ENCODE results near the gene JPH3.

GRCh38 chr16:86194455-86194799 is 295.5 kb downstream of the IRF8 start:
- PRO-cap = unidirectional peak, plus-strand start at chr16:86194579
- RAMPAGE, long total RNA, 5 experiments = no peak in any of the 5 experiments
- RRBS = no CpG with 5 or more reads among the region's 6 CpGs

GRCh38 chr16:86196479-86197073 is 297.6 kb downstream of the IRF8 start:
- PRO-cap = no peak
- RAMPAGE, long total RNA, 5 experiments = no peak in any of the 5 experiments
- RRBS = no CpG with 5 or more reads among the region's 17 CpGs

- PRO-cap = bidirectional peak, plus-strand start at chr16:86200034, minus-strand start at chr16:86199992; bidirectional peak, plus-strand start at chr16:86200223, minus-strand start at chr16:86200097
- RAMPAGE, long total RNA, 5 experiments = no peak in any of the 5 experiments
- RRBS = no CpG with 5 or more reads among the region's 32 CpGs
Measured at GRCh38 chr16:86199676-86200639, 301.0 kb downstream of the IRF8 start.

GRCh38 chr16:86219552-86220026 is 290.7 kb upstream of the FOXF1 start:
- PRO-cap = bidirectional peak, plus-strand start at chr16:86219774, minus-strand start at chr16:86219833
- RAMPAGE, long total RNA, 5 experiments = no peak in any of the 5 experiments
- RRBS = no CpG with 5 or more reads among the region's 16 CpGs

- PRO-cap = unidirectional peak, minus-strand start at chr16:86397010; unidirectional peak, minus-strand start at chr16:86397137
- RAMPAGE, long total RNA, 5 experiments = no peak in any of the 5 experiments
- RRBS = no CpG with 5 or more reads among the region's 12 CpGs
Measured at GRCh38 chr16:86396839-86397431, 113.4 kb upstream of the FOXF1 start.

DNA sequence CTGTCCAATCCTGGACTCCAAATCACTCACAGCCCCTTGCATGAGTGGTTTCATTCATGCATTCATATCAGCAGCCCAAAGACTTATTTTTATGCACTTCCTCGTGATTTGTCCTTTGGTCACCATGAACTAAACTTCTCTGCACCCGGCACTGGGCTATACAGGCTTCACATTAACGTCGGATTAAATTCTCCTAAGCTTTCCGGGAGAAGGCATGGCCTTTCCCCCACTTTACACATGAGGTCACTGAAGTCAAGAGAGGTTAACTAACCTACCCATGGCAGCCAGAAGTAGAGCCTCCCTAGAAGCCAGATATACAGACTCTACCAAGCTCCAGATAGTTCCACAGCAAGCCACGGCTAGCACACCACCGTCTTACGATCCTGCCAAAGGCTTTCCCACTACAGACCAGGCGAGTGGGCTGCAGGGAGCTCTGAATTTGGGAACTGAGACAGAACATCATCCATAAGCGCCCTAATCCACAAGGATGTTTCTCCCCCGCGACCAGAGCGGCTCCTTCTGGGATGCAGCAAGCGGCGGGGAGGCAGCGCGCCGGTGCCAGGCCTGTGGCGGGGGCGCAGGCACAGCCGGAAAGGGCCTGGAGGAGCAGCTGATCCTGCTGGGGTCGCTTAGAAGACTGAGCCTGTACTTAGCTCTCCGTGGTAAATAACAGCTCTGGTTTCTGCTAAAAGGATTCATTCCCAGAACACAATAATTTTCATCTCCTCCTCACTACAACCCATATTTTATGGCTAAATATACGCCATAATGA is 16.4 kb upstream of the FOXF1 start:
- PRO-cap = unidirectional peak, plus-strand start at position 340 of the sequence; bidirectional peak, plus-strand start at position 517 of the sequence, minus-strand start at position 489 of the sequence
- RAMPAGE, long total RNA, 5 experiments = no peak in any of the 5 experiments
- RRBS = 34% methylated on average over 4 of the region's 24 CpGs

DNA sequence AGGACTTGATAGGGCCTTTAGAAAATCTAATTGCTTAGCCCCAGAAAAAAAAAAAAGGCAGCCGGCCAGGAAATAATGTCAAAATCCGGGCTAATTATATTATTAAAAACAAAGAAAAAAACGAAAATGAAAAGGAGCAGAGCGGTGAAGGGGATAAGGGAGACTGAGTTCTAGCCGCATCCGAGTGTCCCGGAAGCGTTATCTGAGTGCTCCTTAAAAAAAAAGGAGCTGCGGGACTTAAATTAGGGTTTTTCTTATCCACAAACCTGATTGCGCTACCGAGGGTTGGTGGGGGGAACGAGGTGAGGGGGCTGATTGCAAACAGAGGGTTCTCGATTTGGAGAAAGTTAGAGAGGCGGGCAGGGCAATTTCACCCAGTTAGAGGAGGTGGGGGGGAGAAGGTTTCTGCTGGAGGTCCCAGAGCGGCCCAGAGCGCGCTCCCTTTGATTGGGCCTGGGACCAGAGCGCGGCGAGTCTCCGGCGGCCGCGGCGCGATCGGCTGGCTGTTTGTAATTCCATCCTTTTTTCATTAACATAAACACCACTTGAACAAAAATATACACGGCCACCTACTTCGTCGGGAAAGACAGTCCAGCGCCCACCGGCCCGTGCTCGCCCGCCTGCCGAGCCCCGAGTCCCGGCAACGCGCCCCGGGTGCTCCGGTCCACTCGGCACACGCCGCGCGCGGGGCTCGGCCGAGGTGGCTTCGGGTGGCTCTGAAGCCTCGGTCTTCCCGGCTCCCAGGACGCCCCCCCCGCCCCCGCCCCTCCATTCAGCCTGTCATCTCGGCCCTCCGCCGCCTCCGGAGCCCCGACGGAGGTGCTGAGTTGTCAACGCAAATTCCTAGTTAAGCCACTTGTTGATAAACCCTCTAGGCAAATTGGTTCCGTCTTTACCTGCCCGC is 13.4 kb upstream of the FOXF1 start:
- PRO-cap = bidirectional peak, plus-strand start at position 156 of the sequence, minus-strand start outside the sequence; bidirectional peak, plus-strand start at position 446 of the sequence, minus-strand start at position 509 of the sequence
- RAMPAGE, long total RNA, 5 experiments = no peak in any of the 5 experiments
- RRBS = 13% methylated on average over 45 of the region's 65 CpGs

DNA sequence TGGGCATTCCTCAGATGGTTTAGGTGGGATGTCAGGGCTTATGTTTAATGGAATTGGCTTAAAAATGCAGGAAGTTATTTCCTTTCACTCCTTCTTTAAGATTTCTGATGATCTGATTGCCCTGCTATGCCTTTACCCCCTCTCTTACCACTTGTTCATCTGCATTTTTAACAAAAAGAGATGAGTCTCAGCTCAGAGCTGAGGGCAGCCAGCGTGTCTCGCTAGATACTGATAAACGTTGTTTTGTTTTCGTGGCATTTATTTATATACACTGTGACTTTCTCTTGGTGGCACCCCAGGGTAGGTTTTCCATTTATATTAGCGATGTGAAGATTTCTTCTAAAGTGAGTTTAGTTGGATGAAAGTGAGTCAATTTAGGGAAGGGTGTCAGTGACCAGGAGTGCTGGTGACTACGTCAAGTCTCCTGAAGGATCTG is 30.9 kb downstream of the FOXL1 start:
- PRO-cap = no peak
- RAMPAGE, long total RNA, 5 experiments = no peak in any of the 5 experiments
- RRBS = no CpG with 5 or more reads among the region's 6 CpGs

- PRO-cap = no peak
- RAMPAGE, long total RNA, 5 experiments = no peak in any of the 5 experiments
- RRBS = no CpG with 5 or more reads among the region's 16 CpGs
Measured at GRCh38 chr16:86734416-86735048, 156.2 kb downstream of the FOXL1 start.

GRCh38 chr16:86755286-86755687 is 176.9 kb downstream of the FOXL1 start:
- PRO-cap = no peak
- RAMPAGE, long total RNA, 5 experiments = no peak in any of the 5 experiments
- RRBS = 51% methylated on average over 4 of the region's 13 CpGs

DNA sequence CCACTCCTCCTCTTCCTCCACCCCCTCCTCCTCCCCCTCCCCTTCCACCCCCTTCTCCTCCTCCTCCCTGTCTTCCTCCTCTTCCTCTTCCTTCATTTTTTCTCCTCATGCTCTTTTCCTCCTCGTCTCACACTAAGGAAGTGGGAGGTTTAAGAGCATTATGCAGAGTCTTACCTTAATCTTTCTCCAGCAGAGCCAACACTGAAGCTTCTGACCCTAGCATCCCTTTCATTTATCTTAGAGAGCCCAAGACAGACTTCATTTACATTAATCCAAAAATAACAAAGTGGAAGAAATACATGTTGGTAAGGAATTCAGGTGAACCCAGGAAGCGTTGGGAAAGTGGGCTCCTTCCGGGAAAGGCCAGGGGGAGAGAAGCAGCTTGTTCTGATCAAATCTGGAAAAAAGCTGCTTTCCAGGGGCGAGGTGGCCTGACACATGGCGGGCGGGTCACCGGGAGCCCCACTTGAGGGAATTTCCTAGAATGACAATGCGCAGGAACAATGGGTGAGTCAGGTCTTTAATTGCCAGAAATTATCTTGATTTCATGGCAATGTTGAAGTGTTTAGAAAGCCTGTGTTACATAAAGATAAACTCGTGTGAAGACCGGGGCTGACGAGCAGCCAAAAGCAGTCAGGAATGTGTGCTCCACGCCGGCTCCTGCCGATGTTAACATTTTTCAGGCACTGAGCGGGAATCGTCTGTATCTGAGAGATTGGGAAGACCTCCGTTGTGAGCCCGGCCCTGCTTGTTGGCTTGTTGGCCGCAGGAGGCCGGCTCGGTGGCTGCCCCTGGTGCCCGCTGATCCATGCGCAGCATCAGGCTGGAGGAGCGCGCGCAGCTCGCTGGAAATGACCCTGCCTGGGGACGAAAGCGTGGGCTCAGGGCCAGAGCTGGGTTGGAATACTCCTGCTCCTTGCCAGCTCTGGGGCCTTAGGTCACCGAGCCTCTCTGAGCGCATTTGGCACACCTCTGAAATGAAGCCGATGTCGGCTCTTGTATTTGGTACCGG is 353.0 kb downstream of the FOXL1 start:
- PRO-cap = no peak
- RAMPAGE, long total RNA, 5 experiments = no peak in any of the 5 experiments
- RRBS = 17% methylated on average over 12 of the region's 34 CpGs

DNA sequence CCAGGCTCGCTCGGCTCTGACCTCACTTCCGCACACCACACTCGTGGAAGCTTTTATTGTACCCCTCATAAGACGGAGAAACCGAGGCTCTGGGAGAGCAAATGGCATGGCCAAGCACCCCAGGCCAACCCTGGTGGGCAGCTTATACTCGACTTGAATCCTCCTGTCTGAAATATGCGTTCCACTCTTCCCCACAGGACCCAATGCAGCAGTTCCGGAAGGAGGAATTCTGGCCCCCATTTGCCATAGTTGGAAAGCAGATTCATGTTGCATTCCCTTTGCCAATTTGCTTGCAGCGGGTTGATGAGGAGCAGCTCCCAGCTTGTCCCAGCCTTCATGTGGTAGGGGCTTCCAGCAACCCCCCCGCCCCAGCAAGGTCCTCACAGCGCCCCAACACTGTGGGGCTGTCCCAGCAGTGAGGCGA is 356.3 kb downstream of the C16orf95 start:
- PRO-cap = no peak
- RAMPAGE, long total RNA, 5 experiments = no peak in any of the 5 experiments
- RRBS = no CpG with 5 or more reads among the region's 13 CpGs

DNA sequence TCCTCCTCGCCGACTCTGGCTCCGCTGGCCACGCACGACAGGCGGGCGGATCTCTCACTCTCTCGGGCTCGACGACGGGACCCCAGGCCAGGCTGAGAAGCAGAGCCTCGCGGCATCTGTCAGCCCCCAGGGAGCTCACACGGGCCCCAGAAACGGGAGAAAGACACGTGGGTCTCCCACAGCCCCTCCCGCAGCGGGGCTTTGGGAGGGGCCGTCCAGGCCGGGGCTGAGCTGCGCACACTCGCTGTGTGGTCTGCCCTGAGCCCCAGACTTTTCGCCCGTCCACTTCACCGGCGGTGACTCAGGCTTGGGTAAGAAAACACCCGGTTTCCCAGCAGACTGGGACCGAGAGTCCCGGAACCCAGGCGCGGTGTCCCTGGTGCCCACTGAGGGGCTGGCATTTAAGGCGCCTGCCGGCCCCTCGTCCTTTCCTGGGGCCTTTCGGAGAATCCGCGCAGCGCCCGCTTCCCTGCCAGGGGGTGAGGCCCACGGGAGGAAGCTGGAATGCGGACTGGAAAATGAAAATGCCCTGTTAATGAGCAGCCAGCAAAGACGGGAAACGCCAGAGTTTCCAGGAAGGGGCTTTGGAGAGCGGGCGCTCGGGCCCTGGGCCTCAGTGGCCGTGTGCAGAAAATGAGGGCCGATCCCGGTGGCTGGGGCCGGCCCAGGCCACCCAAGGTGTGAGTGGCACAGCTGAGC is 100.4 kb downstream of the C16orf95 start:
- PRO-cap = no peak
- RAMPAGE, long total RNA, 5 experiments = no peak in any of the 5 experiments
- RRBS = 39% methylated on average over 11 of the region's 50 CpGs

DNA sequence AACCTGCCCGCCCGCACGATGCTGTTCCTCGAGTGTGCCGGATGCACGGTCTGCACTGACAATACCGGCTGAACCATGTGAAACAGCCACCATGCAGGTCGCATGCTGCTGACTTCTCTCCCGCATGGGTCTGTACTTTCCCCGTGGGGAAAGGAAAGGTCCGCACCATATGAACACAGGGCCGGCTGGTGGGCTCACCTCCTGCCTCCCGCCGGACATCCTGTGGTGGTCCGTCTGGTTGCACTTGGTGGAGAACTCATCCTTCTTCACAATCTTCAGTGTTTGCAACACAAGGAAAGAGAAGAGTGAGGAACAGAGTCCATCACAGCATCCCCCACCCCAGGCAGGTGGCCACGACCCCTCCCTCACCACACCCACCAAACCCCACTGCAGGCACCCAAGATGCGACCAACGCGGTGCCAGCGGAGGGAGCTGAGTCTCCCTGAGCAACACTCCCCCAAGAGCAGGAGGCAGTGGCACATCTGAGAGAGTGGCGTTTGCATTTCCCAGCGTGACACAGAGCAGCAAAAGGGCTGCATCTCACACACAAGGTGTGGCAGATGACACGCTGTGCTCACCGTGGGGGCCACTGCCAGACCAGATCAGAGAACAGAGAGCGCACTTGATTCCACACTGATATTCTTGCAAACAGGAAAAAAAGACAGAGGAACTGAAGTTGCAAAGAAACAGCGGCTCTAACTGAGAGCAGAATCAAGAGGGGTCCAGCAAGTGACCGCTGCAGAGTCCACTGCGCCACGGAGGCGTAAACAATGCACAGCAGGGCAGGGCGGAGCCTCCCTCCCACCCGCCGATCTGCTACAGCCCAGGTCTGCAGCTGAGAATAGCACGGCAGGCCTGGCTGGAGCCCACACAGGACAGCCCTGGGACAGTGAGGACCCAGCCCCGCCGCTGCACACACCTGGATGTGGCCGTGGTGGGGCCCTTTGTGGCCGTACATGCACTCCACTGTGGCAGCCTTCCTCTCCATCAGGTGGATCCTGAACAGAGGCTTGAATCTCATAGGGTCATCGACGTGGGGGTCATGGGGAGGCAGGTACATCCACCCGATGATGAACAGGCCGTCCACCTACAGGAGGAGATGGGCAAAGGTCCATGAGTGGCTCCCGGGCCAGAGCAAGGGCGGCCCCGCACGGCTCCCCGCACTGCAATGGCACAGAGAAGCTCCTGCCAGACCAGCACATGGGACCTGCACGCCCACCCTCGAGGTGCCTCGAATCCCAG is 25.9 kb upstream of the C16orf95 start:
- PRO-cap = no peak
- RAMPAGE, long total RNA, 5 experiments = start-site peak on the minus strand in 2 of 5 experiments, centred at positions 295 to 1,143 of the sequence, 11 to 13 reads per replicate
- RRBS = 96% methylated on average over 5 of the region's 50 CpGs

GRCh38 chr16:87381039-87381860 is 2.3 kb downstream of the FBXO31 start:
- PRO-cap = bidirectional peak, plus-strand start at chr16:87381653, minus-strand start at chr16:87381509
- RAMPAGE, long total RNA, 5 experiments = no peak in any of the 5 experiments
- RRBS = no CpG with 5 or more reads among the region's 14 CpGs

DNA sequence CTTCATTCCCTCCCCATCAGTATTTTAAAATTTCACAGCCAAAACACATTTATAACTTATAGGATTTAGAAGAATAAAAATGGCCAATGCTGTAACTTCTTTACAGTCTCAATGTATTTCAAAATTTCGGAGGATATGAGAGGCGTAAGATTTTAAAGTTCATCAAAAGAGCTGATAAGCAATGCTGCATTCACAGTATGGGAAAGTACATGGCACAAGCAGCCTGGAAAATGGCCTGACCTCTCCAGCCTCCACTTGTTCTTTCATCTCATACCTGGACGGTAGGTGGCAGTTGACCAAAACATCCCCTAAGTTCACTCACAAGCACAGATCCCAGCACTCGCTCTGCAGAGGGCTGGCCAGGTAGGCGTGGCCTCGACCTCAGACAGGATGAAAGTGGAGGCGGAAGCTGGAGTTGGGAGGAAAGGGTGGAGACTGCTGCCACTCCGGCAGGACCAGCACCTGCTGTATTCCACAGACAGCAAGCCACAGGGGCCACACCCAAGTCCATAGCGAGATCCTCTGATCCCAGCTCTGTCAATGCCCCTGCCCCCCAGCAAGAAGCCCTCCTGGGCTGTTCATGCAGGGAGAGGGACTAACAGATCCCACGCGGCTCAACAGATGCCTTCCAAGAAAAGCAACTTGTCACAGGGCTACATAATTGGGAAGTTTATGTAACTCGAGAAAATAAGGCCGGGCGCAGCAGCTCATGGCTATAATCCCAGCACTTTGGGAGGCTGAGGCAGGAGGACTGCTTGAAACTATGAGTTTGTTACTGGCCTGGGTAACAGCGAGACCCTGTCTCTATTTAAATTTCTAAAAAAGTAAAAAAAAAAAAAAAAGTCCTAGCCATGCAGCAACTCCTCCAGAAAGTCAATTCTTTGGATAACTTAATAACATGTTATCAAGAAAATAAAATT is 31.3 kb downstream of the ZCCHC14 start:
- PRO-cap = unidirectional peak, plus-strand start at position 414 of the sequence; unidirectional peak, plus-strand start at position 477 of the sequence
- RAMPAGE, long total RNA, 5 experiments = no peak in any of the 5 experiments
- RRBS = no CpG with 5 or more reads among the region's 15 CpGs

GRCh38 chr16:87492062-87492517 is 734 bp downstream of the ZCCHC14 start:
- PRO-cap = no peak
- RAMPAGE, long total RNA, 5 experiments = no peak in any of the 5 experiments
- RRBS = under 1% methylated on average over 5 of the region's 82 CpGs

DNA sequence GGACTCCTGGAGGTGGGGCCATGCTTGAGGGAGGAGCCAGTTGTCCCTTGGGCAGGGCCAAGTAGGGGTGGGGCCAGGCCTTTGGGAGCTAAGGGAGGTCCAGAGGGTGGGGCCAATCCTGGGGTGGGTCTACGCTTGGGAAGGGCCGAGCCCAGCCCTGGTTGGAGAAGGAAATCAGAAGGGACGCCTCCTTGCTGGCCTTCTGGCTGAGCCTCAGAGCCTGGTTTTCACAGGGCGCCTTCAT is 41.3 kb upstream of the JPH3 start:
- PRO-cap = no peak
- RAMPAGE, long total RNA, 5 experiments = no peak in any of the 5 experiments
- RRBS = no CpG with 5 or more reads among the region's 4 CpGs

GRCh38 chr16:87599060-87599588 is 3.2 kb upstream of the JPH3 start:
- PRO-cap = unidirectional peak, minus-strand start at chr16:87599322
- RAMPAGE, long total RNA, 5 experiments = no peak in any of the 5 experiments
- RRBS = no CpG with 5 or more reads among the region's 3 CpGs

GRCh38 chr16:87602354-87603162 is at the start of gene JPH3:
JPH3 (plus strand) TSS chr16:87602508.
- PRO-cap = no peak
- RAMPAGE, long total RNA, 5 experiments = no peak in any of the 5 experiments
- RRBS = 7% methylated on average over 68 of the region's 140 CpGs